ENCODE measurements around the gene UCMA.

GRCh38 chr10:13173665-13174075 is 12.3 kb downstream of the MCM10 start:
- PRO-cap: no peak
- RRBS, 2 experiments: no CpG with 5 or more reads among the region's 1 CpG

DNA sequence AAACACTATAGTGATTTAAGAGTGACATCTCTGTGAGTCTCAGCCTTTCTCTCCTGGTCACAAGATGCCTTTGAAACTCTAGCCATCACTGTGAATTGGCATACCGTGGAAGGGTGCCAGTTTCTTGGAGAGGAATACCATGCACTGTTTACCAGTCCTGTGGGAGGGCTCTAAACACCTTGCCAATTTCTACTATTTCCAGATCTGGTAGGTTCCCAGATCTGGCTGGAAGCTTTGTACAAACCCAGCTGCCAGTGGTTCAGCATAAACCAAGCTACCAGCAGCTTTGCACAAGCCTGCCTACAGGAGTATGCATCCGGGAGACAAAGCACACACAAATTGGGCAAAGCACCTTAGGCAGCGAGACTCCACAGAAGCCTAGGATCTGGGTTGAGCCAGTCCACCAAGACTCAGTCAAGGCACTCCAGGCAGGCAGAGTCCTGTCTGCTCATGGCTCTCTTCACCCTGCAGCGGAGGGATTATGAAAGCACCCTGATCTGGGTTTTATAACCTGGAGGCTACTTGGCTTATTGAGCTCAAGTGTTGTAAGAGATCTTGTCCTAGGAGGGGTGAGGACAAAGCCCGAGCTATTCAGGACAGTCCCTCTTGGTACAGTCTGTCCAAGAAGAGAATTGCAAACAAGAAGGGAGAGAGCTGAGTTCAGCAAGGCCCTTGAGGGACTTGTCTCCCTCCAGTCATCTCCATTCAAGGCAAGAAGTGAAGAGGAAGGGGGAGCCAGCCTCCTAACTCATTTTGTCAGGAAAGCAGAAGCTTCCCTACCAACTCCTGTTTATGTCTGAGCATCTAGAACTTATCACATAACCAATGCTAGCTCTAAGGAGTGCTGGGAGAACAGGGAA is 23.6 kb downstream of the MCM10 start:
- PRO-cap: no peak
- RRBS, 2 experiments: no CpG with 5 or more reads among the region's 5 CpGs

DNA sequence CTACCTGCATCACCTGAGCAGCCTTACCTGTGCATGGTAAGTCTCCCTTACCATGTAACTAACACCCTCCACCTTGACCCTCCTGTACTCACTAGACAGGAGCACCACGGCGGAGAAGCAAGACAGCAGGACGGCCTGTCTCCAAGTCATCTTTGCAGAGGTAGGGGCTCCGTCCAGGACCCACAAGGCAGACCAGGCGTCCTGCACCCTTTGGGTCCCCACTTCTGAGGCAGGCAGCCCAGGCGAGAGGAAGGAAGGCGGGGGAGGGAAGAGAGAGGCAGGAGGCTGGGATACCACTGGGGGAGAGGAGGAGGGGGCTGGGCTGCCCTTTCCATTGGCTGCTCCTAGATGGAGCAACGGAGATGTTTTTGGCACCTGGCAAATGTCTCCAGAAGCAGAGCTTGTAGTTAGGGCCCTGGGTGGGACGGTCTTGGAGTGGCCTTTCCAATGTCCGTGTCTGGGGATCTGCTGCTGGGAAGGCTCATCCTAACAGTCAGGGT is at the start of gene UCMA:
TSS of gene UCMA (minus strand) at position 266 of the 500 bp plus-strand sequence.
- PRO-cap: no peak
- RRBS, 2 experiments: no CpG with 5 or more reads among the region's 10 CpGs

GRCh38 chr10:13288080-13288711 is 11.7 kb downstream of the PHYH start:
- PRO-cap: no peak
- RRBS, 2 experiments: 86 to 87% methylated on average over 4 of the region's 19 CpGs

GRCh38 chr10:13337802-13338354 is 10.2 kb downstream of the SEPHS1 start:
- PRO-cap: no peak
- RRBS, 2 experiments: no CpG with 5 or more reads among the region's 8 CpGs

DNA sequence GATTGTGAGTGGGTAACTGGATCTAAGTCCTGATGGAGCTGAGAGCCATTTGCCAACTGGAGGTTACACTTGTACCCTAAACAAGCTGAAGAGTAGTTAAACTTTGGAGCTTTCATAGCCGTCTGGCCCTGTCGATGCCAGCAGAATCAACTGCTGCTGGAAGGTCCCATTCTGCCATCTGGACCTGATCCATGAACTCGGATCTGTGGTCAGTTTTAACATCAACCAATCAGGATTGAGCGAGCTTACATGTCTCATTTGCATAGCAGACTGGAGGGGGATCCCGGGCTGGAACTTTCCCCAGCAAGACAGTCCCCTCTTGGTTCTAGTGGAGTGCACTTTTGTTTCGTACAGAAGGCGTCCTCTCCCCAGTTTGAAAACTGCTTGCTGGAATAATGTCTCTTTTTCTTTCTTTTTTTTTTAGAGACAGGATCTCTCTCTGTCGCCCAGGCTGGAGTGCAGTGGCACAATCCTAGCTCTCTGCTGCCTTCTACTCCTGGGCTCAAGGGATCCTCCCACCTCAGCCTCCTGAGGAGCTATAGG is 42.5 kb upstream of the SEPHS1 start:
- PRO-cap: no peak
- RRBS, 2 experiments: no CpG with 5 or more reads among the region's 8 CpGs

- PRO-cap: no peak
- RRBS, 2 experiments: no CpG with 5 or more reads among the region's 6 CpGs
These were observed 1.9 kb downstream of the BEND7 start for GRCh38 chr10:13526792-13527492.

DNA sequence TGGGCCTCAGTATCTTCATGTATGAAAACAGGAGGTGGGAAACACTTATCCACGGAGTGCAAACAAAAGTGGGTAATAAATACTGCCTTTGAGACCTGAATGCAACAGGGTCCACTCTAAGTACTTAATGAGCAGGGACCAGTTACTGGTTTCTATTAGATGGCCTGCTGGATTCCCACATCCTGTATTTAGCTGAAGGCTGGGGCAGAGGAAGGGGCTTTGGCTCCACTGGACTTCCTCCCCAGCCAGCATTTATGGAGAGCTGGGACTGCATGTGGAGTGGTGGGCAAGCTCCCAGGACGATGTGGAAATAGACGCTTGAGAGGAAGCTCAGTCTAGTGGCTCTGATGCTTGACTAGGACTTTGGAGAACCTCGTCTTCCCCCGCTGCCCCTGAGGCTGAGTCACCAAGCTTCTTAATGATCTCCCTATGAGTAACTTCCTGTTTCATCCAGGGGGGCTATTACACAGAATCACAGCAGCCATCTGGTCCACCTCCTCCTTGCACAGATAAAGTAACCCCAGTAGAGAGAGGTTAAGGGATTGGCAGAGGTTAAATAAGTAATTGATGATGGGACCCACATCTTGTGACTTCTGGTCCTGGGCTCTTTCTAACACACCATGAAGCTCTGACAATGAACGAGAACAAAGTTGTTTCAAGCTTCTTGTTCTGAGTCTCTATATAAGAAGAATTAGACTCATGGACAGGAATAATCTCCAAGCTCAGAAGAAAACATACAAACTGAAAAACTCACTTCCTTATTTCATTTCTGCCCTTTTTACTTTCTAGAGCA is 126.2 kb downstream of the PRPF18 start:
- PRO-cap: no peak
- RRBS, 2 experiments: no CpG with 5 or more reads among the region's 6 CpGs

- PRO-cap: no peak
- RRBS, 2 experiments: no CpG with 5 or more reads among the region's 10 CpGs
These were observed 217.2 kb downstream of the PRPF18 start for GRCh38 chr10:13803936-13804355.

- PRO-cap: no peak
- RRBS, 2 experiments: 11 to 13% methylated on average over 2 of the region's 21 CpGs
These were observed 247.8 kb downstream of the PRPF18 start for GRCh38 chr10:13834302-13835302.

GRCh38 chr10:13971591-13971956 is 359.1 kb downstream of the FRMD4A start:
- PRO-cap: no peak
- RRBS, 2 experiments: no CpG with 5 or more reads among the region's 7 CpGs

- PRO-cap: no peak
- RRBS, 2 experiments: no CpG with 5 or more reads among the region's 6 CpGs
These were observed 176.2 kb upstream of the FRMD4A start for GRCh38 chr10:14506680-14507652.

DNA sequence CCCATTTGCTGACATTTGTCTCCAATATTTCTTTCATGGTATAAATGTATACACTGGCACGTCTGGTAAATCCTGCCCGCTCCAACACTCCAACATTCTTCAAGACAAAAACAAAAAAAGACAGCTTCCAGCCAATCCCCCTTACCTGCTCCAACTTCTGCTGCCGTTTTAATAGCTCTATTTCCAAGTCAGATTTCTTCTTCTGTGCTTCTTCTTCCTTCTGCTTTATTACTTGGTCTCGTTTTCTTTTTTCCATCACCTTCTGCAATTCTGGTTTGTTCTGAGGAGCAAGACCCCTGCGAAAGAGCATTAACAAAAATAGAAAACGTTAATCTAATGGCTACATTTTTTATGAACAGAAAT is 191.0 kb upstream of the FRMD4A start:
- PRO-cap: no peak
- RRBS, 2 experiments: no CpG with 5 or more reads among the region's 6 CpGs

DNA sequence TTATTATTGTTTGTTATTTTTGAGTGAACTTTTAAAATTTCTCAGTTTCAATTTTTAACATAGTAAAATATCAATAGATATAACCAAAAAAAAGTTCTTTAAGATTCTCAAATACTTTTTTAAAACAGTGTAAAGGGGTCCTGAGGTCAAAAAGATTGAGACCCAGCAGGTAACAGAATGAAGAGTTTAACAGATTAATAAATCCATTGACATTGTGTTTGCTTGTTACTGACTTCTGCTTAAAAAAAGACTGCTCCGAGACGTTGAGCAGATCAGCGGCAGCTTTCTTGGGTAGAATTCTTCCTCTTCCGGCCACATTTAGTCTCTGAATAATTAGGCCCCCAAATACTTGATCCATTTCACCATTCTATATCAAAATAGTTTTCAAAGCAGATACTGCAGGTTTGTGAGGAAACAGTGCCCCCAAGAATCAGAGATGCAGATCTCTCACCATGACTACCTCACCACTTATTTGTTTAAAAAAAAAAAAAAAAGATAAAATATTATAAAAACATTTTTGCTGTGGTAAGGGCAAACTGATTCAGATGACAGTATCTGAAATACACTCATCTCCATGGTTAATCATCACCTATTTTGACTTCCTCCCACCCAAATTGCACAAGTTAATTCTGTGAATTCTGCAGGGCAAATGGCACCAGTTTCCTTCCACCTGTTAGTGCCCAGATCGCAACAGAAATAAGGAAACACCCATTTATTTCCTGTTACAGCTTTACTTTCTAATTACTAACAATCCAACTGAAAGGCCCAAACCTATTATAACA is 210.5 kb downstream of the FAM107B start:
- PRO-cap: no peak
- RRBS, 2 experiments: no CpG with 5 or more reads among the region's 5 CpGs

DNA sequence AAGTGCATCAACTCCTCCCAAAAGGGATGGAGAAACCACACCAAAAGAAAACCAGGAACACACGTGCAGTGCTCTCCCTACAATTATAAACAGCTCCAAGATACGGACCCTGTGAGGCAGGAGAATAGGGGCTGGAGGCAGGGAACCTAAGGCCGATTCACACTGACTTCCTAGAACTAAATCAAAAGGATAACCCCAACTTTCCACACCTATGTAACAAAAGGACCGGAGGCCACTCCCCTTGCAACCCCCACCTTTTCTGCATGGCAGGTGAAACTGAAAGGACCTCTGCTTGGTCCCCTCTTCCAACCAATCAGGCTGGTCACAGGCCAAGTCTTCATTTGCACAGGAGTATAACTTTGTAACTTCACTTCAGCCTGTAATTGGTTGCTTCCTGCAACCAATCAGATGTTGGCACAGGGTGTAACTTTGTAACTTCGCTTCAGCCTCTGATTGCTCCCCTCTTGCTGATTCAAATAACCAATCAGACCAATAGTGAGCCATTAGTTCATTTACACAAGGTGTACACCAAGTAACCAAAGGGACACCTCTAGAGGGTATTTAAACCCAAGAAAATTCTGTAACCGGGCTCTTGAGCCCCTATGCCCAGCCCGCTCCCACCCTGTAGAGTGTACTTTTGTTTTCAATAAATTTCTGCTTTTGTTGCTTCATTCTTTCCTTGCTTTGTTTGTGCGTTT is 190.0 kb downstream of the FAM107B start:
- PRO-cap: no peak
- RRBS, 2 experiments: no CpG with 5 or more reads among the region's 8 CpGs

DNA sequence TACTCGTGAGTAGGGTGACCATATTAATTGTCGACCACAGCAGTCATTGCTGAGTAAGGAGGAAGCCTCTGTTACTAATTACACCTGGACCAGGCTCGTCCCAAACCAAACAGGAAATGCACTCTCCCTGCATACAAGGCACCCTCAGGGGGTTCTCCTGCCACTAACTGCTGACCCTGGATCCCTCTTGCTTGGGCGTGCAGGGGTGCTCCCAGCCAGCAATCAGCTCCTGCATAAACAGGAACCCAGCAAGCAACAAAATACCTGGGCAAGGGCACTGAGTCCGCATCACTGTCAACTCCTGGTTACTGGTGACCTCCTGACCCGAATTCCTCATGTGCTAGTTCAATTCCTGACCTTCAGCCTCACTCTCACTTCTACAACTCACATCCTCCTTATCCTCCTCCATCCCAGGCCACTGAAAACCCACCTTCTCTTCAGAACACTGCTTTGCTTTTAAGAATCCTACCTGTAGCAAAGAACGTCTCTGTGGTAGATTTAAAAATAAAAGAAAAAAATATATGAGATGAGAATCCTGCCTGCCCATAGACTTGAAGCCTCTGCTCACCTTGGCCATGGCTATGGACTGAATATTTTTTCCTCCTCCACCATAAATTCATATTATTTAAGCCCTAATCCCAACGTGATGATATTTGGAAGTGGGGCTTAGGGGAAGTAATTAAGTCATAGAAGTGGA is 188.7 kb downstream of the FAM107B start:
- PRO-cap: no peak
- RRBS, 2 experiments: no CpG with 5 or more reads among the region's 8 CpGs

GRCh38 chr10:14601022-14601770 is 173.5 kb downstream of the FAM107B start:
- PRO-cap: no peak
- RRBS, 2 experiments: no CpG with 5 or more reads among the region's 6 CpGs

DNA sequence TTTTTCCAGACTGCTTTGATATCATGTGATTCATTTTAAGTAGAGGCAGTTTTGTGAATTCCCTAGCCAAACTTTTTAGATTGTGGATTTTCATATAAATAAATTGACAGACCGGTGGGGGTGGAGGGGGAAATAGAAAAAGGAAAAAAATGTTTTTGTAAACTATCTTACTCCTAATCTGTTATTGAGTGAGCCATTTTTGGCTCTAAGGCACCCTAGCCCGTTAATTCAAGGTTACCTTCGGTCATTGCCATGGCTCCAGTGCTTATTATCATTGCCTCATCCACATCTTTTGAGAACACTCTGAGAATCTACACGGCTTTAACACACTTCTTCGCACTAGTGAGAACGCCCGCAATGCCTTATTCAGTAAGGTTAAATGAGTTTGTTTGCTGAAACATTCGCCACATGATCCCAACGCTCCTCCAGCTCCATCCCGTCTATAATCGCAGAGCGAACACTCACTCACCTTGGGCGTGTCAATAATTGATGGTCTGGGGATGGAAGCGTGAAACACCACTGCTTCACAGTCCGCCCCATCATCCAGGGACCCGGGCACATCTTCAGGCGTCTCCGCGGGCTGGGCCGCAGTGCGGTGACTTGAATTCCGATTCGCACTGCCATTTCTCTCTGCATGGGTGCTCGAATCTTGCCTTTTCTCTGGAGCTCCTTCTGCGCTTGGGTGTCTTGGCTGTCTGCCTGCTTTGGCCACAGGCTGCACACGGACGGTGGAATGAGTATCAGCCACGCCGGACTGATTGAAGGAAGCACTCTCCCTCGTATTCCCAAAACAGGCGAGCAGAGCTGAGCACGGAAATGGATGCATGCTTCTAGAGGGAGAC is 692 bp downstream of the FAM107B start:
- PRO-cap: no peak
- RRBS, 2 experiments: no CpG with 5 or more reads among the region's 32 CpGs

- PRO-cap: no peak
- RRBS, 2 experiments: no CpG with 5 or more reads among the region's 15 CpGs
These were observed 5.4 kb downstream of the HSPA14 start for GRCh38 chr10:14843416-14843993.

GRCh38 chr10:14876659-14877481 is 1.8 kb upstream of the SUV39H2 start:
- PRO-cap: no peak
- RRBS, 2 experiments: 66 to 76% methylated on average over 2 of the region's 14 CpGs

All from astrocyte (in vitro differentiated cells and primary cell).